Pericardium fibroblast (primary cell): ENCODE measurements around the gene COPB1.

GRCh38 chr11:13669665-13669908, 1.1 kb downstream of the FAR1 start:
- RAMPAGE, long total RNA, result no peak

- RAMPAGE, long total RNA, result no peak
Measured at GRCh38 chr11:13963889-13965124, 1.8 kb downstream of the SPON1 start.

DNA sequence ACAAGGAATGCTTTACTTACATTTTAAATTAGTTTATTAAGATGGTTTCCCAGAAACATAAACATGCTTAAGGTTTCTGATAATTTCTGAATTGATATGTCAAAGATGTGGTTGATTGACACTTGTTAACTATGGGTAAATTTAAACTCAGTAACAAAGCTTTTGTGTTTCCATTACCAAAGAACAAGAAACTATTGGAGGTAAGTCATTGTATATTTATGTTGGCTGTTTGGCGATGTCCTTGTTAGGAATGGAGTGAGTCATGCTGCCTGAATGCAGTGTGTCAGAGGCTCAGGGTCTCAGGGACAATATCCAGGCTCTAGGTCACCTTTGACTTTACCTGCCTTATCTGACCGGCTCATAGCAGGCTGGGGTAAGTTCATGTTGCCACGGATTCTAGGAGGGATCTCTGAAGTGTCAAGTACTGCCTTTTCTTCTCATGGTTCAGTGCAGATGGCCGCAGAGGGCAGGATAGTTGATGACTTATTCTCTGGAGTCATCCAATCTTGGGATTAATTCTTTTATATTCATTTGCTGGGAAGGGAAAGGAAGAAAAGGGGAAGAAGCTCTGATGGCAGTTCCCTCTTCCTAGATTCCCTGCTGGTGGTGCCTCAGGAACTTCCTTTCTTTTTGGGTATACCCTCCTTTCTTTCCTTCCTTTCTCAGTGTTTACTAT, 53.2 kb downstream of the SPON1 start:
- RAMPAGE, long total RNA, result no peak

GRCh38 chr11:14294380-14295174, 64.4 kb downstream of the RRAS2 start:
- RAMPAGE, long total RNA, result no peak

- RAMPAGE, long total RNA, result no peak
Measured at GRCh38 chr11:14336762-14337764, 21.9 kb downstream of the RRAS2 start.

- RAMPAGE, long total RNA, result no peak
Measured at GRCh38 chr11:14340529-14341445, 18.2 kb downstream of the RRAS2 start.

DNA sequence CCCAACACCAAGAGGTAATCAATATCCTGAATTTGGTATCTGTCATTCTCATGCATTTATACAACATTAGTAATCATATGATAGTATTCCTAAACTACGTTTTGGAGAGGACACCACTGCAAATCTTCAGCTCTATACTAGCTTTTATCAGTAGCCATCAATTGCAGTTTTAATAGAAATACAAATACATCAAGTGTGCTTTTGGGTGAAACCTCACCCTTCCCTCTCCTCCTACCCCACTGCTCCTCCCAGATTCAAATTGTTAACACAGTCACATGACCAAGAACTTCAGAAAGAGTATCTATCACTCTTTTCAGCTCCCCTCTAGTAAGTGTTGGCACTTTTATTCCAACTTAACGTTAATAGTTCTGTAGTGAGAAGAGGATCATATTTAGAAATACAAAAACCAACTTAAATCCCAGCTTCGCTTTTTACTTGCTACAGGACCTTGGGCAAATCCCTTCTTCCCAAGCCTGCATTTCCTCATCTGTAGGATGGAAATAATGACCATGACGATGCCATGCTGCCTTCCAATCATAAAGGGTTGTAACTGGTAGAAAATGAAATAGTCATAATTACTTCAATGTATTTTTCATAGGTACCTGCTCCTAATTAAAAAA, 17.0 kb downstream of the RRAS2 start:
- RAMPAGE, long total RNA, result no peak

DNA sequence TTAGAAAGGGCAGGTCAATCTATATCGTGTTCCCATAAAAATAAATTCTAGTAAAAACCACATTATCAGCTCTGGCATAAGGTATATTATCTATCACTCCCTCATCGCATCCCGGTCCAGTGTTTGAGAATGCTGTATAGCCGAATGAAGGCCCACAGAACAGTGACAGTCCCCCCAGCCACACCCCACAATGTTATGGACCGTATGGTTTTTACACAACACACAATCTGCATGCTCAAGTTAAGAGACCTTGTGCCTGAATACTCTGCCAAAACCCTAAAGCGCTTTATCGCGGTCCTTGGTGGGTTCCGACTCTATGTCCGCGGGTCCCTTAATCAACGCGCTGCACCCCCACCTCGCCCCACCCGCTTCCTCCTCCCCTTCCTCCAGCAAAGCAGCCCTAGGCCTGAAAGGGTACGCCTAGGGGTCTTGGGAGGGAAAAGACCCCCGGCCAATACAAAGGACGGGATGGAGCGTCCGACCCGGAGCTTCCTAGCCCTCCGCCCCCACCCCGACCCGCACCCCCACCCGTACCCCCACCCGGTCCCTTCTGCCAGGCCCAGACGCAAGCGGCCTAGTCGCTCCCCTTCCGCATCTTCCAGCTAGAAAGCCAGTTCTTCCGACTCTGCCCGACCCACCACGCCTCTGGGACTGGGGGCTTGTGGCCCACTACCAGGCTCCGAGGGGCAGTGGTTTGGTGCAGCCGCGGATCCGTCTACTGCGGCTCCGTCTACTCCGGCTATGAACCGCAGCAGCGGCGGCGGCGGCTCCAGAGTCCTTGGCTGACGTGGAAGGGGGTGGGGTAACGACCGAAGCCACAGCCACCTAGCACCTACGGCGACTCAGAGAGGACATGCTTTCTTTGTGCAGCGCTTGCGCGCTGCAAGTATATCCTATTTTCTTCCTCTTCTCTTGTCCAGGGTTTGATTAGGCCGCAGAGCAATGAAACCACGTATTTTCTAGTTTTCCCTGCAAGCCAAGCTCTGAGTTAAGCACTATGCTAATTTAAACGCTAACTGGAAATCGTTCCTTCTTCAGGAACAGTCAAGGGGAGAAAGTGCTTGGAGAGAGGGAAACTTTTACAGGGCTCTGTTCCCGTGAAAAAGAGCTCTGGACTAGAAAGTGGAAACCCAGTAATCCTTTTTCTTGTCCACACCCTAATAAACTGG, at the start of gene COPB1:
Gene COPB1, minus strand, starts transcription at position 743 of the 1,169 bp plus-strand sequence.
- RAMPAGE, long total RNA, result start-site peak on the minus strand centred at position 751 of the sequence, 70 bp wide, 1,024 and 416 reads in 2 replicates

DNA sequence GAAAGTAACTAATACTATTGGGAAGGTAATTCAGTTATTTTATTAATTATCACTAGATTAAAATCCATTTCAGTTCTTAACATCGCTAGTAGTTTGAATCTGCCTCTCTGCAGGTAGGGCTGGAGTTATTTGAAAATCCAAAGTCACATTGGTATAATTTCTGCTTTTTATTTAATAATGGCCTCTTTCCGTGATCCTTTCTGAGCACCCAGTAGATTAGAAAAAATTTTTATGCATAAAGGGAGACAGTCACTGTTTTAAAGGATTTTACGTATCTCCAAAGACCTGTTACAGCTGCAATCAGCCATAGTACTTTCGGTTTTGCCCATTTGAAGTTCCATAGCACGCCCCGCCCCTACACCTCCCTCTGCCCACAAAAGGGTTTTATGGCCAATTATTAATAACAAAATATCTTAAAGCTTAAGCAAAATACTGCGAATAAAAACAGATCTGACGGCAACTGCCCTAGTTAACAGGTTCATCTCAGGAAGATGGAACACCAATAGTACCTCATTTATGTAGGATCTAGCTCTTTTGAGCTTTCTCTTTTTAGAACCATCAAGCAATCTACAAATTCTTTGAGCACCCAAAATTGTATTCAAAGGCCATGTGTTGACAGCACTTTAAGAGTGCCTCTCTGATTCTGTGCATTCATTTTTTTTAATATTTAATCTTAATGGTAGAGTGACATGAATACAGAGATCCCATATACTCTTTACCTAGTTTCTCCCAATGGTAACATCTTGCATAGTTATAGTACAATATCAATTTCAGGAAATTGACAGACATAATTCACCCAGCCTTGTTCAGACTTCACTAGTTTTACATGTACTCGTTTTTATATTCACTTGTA, 853 bp upstream of the COPB1 start:
- RAMPAGE, long total RNA, result no peak

DNA sequence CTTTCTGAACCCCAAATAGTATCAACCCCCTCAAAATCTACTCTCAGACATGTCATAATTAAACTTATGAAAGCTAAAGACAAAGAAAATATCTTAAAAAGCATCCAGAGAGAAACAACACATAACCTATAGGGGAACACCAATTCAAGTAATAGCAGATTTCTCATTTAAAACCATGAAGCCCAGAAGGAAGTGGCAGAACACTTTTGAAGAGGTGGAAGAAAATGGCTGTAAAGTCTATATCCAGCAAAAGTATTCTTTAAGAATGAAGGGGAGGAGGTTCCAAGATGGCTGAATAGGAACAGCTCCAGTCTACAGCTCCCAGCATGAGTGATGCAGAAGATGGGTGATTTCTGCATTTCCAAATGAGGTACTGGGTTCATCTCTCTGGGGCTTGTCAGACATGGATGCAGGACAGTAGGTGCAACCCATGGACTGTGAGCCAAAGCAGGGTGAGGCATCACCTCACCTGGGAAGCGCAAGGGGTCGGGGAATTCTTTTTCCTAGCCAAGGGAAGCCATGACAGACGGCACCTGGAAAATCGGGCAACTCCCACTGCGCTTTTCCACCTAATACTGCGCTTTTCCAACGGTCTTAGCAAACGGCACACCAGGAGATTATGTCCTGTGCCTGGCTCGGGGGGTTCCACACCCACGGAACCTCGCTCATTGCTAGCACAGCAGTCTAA, 114.5 kb downstream of the CYP2R1 start:
- RAMPAGE, long total RNA, result no peak

- RAMPAGE, long total RNA, result no peak
Measured at GRCh38 chr11:14778519-14779211, 113.4 kb downstream of the CYP2R1 start.

- RAMPAGE, long total RNA, result no peak
Measured at GRCh38 chr11:14813385-14813633, 78.7 kb downstream of the CYP2R1 start.

DNA sequence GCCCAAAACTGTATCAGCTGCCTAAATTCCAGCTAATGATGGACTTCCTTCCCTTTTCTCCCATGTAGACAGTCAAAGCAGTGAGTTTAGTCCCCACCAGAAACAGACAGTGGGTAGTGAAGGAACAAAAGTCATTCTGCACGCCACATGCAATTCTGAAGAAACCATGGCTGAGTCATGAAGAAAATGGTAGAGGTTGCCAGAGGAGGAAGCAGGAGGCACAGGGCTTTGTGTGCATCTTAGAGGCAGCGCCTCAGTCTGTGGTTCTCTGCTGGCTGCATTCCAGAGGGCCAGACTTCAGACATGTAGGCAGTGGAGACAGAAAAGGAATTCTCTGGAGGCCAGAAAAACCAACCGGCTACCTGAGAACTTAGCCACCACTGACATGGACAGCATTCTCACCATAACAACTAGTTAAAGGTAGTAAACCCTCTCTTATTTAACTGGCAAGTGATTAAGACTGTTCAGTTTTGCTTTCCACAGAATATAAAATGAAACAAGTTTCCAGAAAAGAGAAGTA, 556.2 kb downstream of the SOX6 start:
- RAMPAGE, long total RNA, result no peak

DNA sequence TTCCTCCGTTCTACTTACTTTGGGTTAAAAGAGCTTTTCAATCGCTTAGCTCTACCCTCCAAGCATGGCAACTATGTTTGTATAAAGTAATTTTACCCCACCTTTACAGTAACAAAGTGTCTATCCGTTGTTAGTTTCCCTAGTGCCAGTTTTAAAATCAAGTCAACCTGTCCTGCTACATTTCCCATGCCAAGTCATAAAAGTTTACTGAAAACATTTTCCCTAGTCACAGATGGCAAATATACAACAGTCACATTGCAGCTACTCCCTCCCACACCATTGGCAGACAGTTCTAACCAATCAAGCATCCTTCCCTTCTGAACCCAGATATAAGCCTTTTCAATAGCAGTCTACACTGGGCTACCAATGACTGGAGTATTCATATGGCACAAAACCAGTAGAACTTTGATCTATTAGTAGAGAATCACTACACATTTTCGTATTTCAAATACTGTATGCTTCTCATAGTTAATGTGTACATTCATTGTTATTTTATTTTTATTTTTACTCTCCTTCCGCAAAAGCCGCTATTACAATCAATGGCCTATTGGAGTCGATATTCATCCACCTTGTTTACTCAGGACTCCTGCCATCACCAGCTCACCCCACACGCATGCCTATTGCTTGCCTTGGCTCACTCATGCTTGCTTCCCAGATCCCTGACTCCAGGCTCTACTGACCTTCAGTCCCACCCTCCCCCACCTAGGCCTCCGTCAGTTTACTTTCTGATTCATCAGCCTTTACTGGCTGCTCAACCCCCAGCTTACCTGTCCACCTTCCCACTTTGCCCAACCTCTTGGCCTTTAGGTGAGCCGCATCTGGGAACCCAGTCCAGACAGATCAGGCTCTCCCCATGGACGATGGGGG, 408.5 kb downstream of the SOX6 start:
- RAMPAGE, long total RNA, result no peak

DNA sequence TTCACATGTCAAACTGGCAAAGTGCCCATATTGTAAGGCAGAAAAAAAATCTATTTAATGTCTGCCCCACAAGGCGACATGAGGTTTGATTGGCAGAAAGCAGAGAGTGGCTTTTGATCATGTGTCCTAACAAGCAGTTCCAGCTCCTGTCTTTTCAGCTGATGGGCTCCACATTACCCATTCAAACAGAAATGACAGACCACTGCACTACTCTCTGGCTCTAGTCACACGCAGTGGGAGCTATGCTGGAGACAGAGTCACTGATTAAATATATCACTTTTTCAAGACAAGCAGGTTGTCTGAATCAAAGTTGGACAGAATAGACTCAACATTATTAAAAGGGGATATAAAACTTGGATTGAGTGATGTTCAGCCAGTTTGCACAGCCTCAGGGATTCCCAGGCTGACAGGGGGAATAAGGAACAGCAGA, 58.9 kb downstream of the SOX6 start:
- RAMPAGE, long total RNA, result no peak

- RAMPAGE, long total RNA, result no peak
Measured at GRCh38 chr11:16774794-16775553, 36.5 kb downstream of the C11orf58 start.

GRCh38 chr11:16786141-16786600, 47.7 kb downstream of the C11orf58 start:
- RAMPAGE, long total RNA, result no peak

DNA sequence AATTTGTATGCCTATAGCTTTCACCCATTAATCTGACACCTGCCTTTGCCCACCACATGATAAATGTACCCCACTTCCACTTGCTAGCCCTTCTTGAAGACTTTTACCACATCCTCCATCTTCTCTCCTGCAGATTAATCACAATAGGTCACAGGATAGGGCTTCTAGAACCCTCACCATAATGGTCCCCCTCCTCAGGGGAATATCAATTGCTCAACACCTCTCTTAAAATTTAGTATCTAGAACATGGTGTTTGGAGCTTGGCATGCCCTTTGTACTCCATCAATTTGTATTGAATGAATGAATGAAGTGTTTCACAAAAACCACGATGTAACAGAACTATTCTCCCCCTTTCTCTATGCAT, 126.4 kb downstream of the C11orf58 start:
- RAMPAGE, long total RNA, result no peak

GRCh38 chr11:16982327-16982935, 31.8 kb downstream of the PLEKHA7 start:
- RAMPAGE, long total RNA, result no peak

DNA sequence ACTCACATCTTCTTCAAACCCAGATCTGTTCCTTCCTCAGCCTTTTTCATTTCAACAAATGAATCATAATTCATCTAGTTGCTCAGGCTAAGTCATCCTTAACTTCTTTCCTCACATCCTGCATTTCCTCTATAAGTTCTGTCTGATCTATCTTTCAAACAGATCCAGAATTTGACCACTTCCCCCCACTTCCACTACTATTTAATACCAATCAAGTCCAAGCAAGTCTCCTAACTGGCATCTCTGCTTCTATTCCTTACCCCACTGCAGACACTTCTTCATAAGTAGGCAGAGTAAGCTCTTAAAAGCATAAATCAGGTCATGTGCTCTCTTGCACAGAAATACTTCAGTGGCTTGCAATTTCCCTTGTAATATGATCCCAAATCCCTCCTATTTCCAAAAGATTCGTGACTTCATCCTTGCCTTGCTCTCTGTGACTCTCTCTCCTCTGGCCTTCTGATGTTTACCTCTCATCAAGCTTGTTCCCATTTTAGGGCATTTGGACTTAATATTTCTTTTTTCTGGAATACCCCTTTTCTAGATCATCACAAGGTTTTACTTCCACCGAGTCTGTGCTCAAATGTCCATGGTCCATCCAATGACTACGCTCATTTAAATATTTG, 37.5 kb upstream of the NCR3LG1 start:
- RAMPAGE, long total RNA, result no peak